Occipital lobe (tissue), 2 donors: ENCODE data around the genes IFTAP and TP53I11.

DNA sequence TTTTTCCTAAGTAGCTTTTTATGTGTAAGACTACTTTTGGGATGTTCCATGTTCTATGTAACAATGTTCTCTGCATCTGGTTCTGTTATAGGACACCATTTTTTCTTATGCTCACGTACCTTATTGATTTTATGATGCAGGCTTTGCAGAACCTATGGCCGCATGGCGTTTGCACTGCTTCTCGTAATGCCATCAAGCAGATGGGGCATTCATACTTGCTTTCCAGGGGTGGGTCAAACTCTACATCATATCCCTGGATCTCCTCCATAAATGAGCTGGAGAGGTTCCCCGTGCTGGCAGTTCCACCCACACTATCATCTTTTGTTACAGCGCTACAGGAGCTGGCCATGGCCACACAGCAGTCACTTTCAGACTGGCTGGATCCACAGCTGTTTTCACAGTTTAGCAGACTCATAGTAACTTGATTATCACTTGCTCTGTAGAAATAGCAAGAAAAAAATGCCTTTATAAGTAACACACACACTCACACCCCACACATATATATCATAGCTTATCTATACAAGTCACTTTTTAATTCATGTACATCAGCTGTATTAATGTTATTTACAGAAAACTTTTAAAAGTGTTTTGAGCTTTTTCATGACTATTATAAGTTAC, 8.9 kb downstream of the TRAF6 start:
- RAMPAGE, long total RNA, result no peak

- RAMPAGE, long total RNA, result no peak
These were observed 600 bp downstream of the TRAF6 start for GRCh38 chr11:36509142-36510201.

DNA sequence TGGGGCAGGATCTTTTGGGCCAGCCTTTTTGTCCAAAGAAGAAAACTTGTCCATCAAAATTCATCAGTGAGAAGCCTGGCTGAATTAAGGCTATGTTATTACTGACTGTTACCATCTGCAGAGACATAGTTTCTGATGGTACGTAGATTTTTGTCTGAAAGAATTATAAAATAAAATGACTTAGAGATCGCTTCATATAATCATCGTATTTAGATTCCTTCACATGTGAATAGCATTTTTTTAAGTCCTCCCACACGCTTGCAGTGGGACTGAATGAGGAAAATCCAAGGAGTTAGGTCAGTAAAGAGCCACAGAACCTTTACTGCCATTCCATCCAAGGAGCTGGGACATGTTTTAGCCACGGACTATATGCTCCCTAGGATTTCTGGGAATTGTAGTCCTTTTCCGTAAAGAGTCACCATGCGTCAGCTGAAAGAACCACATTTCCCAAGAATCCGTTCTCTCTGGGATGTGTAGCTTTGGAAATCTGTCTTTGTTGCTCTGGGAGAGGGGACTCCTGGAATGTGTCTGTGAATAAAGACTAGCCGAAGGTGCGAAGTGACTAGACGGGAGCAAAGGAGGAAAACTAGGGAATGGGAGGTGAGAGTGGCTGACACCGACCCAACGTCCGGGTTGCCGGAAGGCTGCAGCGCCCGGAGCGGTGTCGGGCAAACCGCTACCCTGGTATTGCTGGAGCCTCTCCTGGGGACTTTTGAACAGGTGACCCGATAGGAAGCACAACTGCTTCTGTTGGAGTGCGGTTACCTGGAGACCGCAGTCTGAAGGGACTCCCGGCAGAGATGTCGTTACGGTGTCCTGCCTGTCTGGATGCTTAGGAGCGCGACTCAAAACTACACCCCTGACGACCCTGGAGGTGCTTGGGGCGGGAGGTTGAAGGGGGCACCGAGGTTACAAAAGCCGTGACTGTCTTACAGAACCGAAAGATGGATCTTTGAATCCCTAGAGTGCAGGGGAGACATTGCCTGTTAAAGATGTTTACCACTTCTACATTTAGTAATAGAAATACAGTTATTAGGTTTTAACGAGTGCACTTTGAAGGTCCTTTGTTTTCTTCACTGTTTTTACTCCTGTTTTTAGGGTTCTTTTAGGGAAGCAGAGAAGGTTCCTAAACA, at the start of gene IFTAP:
Gene IFTAP (plus strand): TSS at position 461 of the 1,133 bp plus-strand sequence.
- RAMPAGE, long total RNA, result start-site peak on the plus strand centred at position 496 of the sequence, 72 bp wide, 1,739 and 1,511 reads in 2 replicates

- RAMPAGE, long total RNA, result no peak
These were observed 42.6 kb upstream of the API5 start for GRCh38 chr11:43269313-43269512.

GRCh38 chr11:43408226-43408635, 49.5 kb downstream of the TTC17 start:
- RAMPAGE, long total RNA, result no peak

- RAMPAGE, long total RNA, result no peak
These were observed 133.6 kb upstream of the HSD17B12 start for GRCh38 chr11:43546952-43547295.

- RAMPAGE, long total RNA, result no peak
These were observed 12.3 kb downstream of the HSD17B12 start for GRCh38 chr11:43692662-43693408.

GRCh38 chr11:44475030-44475718, 90.3 kb upstream of the CD82 start:
- RAMPAGE, long total RNA, result no peak

DNA sequence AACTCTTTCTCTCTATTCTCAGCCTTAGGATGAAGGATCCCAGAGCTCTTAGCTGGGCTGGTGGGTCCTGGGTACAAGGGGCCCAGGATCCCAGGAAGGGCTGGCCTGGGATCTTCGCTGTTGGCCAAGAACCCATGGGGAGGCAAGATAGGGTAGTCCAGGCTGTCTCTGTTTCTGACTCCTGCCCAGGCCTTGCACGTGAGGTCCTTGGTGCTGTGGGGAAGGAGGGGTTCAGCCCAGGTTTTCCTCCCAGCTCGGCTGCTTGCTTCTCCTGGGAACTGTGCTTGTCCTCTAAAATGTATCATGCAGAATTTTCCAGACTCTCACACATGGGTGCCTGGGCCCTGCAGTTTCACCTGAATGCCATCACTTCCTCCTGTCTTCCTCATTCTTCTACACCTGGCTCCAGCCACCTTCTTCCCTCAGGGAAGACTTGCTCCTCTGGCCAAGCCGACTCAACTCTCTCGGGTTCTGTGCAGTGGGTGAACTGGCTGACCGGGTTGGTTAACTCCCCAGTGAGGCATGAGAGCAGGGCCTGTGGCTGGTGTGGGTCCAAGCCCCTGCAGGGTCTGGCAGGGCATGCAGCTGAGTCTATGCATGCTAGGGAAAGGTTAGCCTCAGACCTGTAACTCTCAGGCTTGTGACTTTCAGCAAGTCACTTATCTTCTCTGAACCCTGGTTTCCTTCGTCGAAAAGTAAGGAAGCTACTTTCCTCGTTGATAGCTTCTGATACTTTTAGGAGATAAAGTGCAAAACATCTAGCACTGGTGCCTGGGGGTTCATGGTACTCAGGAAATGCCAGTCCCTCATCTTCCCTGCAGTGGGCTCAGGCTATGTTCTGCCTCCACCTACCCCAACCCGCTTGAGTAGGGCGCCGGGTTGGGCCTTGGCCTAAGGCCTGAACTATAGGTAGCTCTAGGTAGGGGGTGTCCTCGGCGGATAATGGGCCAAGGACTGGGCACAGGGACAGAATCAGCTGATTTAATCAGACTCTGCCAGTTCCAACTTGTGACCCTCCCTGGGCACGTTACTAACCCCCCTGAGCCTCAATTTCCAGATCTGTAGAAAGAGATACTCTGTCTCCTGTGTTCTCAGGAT, 11.9 kb downstream of the CD82 start:
- RAMPAGE, long total RNA, result no peak

GRCh38 chr11:44603907-44604955, 38.8 kb downstream of the CD82 start:
- RAMPAGE, long total RNA, result no peak

- RAMPAGE, long total RNA, result no peak
These were observed 62.4 kb downstream of the CD82 start for GRCh38 chr11:44627694-44628525.

DNA sequence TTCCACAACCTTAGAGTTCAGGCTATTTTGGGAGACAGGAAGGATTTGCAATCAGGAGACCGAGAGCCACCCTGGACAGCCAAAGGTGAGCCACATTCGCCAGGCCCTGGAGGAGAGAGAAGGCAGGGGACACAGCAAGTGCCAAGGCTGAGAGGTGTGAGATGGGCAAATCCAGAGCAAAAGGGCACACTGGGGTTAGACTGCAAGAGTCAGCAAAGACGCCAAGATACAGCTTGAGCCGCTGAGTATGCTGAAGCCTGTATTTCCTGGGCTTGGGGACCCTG, 66.4 kb downstream of the CD82 start:
- RAMPAGE, long total RNA, result no peak

- RAMPAGE, long total RNA, result no peak
These were observed 77.9 kb downstream of the TSPAN18 start for GRCh38 chr11:44804642-44805061.

DNA sequence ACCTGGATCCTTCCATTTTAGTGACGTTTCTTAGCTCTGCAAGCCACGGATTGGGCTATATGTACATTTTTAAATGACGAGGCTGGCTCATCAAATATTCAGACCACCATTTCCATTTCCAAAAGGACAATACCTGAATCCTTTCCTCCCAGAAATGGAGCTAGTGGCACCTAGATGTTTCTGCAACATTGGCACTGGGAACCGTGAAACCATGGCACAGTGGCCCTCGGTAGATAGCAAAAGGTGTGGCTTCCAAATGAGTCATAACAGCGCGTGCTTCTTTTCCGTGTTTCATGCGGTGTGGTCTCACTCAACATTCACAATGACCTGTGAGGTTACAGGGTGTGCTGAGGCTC, 67.5 kb downstream of the TP53I11 start:
- RAMPAGE, long total RNA, result no peak

GRCh38 chr11:44883520-44883899, 67.2 kb downstream of the TP53I11 start:
- RAMPAGE, long total RNA, result no peak

DNA sequence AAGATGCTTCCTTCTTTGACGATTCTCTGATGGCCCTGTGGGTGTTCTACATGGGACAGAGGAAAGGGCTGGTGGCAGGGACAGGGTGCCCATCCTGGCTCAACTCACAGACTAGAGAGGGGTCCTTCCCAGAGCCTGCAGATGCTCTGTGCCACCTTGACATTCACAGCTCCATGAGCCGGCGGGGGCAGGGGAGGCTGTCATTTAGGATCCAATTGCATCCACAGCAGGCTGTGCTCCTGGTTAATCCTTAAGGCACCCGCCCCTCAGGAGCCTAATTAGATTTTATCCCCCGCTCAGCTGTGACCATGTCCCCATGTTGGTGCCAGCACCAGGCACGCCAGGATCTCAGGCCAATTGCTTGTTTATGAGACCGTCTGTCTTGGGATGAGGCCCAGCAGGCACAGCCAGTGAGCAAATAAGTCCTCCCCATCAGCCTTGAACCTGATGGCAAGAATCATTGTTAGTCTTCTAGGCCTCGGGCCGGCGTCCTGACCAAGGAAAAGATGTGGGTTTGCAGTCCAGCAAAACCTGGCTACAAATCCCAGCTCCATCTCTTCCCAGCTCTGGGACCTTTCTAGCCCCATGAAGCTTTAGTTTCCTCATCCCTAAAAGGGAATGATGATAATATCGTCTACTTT, 57.5 kb downstream of the TP53I11 start:
- RAMPAGE, long total RNA, result no peak

- RAMPAGE, long total RNA, result no peak
These were observed 11.1 kb downstream of the TP53I11 start for GRCh38 chr11:44939585-44939960.

GRCh38 chr11:44950534-44951293, at the start of gene TP53I11:
Gene TP53I11, minus strand, starts transcription at chr11:44950883.
- RAMPAGE, long total RNA, result no peak

DNA sequence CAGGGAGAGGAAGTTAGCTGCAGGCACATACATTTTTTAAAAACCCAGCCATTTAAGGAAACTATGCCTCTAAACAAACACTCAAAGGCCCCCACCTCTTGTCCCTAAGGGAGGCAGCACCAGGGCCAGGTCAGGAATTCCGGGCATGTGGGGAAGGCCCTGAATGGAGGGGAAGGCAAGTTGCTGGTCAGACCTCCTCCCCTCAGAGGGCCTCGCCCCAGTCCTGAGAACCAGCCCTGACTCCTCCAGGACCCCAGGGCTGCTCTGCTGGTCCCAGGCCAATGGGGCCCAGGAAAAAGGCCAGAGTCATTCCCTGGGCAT, 54.4 kb upstream of the PRDM11 start:
- RAMPAGE, long total RNA, result no peak

DNA sequence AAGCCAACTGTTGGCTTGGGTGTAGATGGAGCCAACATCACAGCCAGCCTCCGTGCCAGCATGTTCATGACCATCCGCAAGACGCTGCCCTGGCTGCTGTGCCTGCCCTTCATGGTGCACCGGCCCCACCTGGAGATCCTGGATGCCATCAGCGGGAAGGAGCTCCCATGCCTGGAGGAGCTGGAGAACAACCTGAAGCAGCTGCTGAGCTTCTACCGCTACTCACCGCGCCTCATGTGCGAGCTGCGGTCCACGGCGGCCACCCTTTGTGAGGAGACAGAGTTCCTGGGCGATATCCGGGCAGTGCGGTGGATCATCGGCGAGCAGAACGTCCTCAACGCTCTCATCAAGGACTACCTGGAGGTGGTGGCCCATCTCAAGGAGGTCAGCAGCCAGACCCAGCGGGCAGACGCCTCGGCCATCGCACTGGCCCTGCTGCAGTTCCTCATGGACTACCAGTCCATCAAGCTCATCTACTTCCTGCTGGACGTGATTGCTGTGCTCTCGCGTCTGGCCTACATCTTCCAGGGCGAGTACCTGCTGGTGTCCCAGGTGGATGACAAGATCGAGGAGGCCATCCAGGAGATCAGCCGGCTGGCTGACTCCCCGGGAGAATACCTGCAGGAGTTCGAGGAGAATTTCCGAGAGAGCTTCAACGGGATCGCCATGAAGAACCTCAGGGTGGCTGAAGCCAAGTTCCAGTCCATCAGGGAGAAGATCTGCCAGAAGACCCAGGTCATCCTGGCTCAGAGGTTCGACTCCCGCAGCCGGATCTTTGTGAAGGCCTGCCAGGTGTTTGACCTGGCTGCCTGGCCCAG, 59.1 kb downstream of the SYT13 start:
- RAMPAGE, long total RNA, result no peak